ENCODE measurements around a stretch of chr20.

GRCh38 chr20:48985016-48985580 lies 61.0 kb upstream of the CSE1L start:
- PRO-cap, result no peak
CAGE:
- cytosol, long polyA plus RNA, result no peak
- long polyA plus RNA, result no peak
- nucleus, long polyA plus RNA, result no peak

- PRO-cap, result no peak
CAGE:
- cytosol, long polyA plus RNA, result no peak
- long polyA plus RNA, result no peak
- nucleus, long polyA plus RNA, result no peak
Observed at GRCh38 chr20:49275948-49276934, 1.6 kb downstream of the ZNFX1 start.

DNA sequence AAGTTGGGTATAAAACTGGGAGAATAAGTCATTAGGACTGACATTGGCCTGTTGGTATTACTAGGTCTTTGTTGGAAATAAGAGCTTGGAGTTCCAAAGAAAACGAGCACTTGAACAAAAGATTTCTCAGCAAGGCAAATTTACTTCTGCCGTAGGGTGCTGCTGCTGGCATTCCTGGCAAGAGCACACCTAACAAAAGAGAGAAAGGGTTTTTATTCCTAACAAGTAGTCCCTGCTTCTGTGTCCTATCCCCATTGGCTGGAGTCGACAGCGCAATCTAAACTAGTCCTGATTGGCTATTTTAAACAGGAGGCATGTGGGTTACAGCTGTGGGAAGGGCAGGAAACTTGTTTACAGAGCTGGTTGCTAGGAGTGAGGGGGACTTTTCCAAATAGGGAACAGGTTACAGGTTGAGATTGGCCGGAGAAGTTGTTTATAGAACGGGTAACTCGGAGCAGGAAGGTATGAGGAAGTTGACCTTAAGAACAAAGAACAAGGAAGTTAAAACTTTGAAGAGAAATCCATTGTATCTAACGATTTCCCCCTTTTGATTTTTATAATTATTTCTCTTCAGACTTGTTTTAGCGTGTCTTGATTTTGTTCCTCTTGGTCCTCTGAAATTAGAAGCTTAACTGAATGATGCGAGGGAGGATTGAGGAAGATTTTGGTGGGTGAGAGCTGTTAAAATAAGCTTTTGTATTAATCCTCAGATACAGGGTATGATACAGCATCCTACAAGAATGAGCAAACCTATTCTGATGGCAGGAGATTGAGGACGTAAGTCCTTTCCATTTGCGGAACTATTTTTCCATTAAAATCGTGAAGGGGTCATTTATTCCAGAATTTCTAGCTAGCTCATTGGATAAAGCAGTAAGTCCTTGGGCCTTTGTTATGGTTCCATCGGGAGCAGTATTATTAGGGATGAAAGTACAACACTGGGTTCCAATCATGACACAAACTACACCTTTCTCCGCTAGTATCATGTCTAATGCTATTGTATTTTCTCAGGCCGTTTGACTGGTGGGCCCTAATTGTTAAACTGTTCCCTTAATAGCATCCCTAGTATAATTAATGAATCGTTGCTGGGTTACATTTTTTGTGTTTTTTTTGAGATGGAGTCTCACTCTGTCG lies 3.5 kb upstream of the ZNFX1 start:
- PRO-cap, result bidirectional peak, plus-strand start at position 436 of the sequence, minus-strand start at position 198 of the sequence
CAGE:
- cytosol, long polyA plus RNA, result no peak
- long polyA plus RNA, result no peak
- nucleus, long polyA plus RNA, result start-site peak on the plus strand centred at position 357 of the sequence, 133 bp wide, 67 and 87 reads in 2 replicates

DNA sequence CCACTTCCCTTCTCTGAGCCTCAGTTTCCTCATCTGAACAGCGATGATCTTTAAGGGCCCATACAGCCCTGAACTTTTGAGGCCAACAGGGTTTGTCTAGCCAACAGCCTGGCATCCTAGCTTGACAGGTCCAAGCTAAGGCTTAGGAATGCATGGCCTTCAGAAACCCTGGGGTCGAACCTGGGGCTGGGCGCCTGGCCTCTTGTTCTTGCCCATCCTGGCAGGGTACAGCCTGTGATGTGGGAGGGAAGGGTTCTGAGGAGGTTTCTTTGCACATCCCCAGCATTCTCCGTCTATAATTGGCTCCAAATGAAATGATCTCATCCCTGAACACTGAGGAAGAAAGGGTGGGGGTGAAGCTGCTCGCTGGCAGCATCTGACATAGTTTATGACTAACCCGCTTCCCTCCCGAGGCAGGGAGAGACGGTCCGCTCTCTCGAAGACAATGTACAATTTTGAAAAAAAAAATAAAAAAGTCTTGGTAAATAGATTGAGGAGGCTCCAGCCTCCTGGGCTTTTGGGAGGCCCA lies 67.1 kb upstream of the ZNFX1 start:
- PRO-cap, result no peak
CAGE:
- cytosol, long polyA plus RNA, result no peak
- long polyA plus RNA, result no peak
- nucleus, long polyA plus RNA, result no peak

- PRO-cap, result no peak
CAGE:
- cytosol, long polyA plus RNA, result no peak
- long polyA plus RNA, result no peak
- nucleus, long polyA plus RNA, result no peak
Observed at GRCh38 chr20:49381492-49381954, 100.9 kb downstream of the KCNB1 start.

DNA sequence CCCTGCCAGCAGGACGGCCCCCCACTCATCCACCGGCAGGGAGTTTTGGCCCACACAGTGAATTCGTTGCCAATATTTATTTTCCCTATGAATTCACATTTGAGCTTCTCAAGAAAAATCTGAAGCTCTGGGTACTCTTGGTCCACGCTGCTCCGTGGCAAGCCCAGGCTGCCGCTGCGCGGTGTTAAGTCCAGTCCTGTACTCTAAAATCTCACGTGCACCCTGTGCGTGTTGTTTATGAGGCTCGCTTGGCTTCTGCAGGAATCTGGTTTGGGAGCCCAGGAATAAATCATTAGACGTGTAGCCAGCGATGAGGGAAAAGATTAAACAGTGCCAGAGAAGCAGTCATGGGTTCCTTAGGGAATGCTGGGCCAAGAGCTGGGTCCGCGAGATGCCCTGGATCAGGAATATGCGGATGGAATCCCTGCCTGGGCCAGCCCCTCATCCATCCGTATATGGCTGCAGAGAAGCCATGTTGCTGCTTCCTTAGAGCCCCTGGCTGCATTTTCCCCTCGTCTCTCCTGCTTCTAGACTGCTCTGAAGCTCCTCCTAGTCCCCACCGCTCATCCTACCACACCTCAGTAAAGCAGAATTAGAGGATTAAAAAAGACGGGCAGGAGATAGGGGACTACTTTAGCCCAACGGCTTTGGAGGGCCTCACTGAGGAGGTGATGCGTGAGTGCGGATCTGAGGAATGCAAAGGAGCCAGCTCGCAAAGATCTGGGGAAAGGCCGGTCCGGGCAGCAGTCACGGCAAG lies 87.2 kb downstream of the KCNB1 start:
- PRO-cap, result no peak
CAGE:
- cytosol, long polyA plus RNA, result no peak
- long polyA plus RNA, result no peak
- nucleus, long polyA plus RNA, result no peak

DNA sequence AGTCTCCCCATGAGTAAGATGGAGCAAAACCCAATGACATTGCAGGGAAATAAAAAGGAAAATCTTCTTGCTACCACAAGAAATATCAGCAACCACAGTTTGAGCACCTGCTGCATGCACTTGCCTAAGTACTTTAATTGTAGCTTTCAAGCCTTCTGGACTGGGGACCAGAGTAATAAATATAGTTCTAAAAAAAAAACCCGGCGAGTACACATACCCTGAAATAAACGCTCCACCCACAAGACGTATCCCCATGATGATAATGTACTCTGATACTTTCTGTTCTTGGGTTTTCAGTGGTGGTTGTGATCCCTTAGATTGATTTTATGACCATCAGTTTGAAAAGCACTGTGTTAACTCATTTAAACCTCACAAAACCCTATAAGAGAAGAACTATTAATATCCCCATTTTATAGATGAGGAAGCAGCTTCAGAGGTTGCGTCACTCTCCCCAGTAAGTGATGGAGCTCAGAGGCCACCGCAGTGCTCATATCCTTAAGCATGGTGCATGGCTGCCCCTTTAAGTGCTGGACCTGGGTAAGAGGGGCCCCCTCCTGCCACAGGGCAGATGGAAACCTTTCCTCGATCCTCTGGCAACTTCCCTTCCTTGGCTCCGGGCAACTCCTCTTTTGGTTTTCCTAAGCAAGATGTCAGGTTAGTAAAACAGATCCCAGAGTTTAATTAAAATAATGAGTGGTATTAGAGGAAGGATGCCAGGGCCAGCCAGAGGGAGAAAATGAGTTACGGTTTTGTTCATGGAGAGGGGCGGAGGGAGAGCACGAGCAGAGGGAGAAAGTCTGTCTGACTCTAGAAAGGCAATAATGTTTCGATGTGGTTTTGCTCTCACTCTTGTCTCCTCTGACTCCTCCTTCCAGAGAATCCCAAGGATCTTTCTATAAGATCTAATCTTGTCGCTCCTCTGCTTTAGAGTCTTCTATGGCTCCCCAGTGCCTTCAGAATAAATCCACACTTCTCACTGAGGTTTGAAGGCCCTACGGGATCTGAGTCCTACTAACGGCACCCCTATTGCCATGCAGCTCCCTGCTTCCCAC lies 67.2 kb downstream of the KCNB1 start:
- PRO-cap, result no peak
CAGE:
- cytosol, long polyA plus RNA, result no peak
- long polyA plus RNA, result no peak
- nucleus, long polyA plus RNA, result no peak

- PRO-cap, result no peak
CAGE:
- cytosol, long polyA plus RNA, result no peak
- long polyA plus RNA, result no peak
- nucleus, long polyA plus RNA, result no peak
Observed at GRCh38 chr20:49420260-49420769, 62.2 kb downstream of the KCNB1 start.

- PRO-cap, result no peak
CAGE:
- cytosol, long polyA plus RNA, result no peak
- long polyA plus RNA, result no peak
- nucleus, long polyA plus RNA, result no peak
Observed at GRCh38 chr20:49452195-49452642, 30.2 kb downstream of the KCNB1 start.

DNA sequence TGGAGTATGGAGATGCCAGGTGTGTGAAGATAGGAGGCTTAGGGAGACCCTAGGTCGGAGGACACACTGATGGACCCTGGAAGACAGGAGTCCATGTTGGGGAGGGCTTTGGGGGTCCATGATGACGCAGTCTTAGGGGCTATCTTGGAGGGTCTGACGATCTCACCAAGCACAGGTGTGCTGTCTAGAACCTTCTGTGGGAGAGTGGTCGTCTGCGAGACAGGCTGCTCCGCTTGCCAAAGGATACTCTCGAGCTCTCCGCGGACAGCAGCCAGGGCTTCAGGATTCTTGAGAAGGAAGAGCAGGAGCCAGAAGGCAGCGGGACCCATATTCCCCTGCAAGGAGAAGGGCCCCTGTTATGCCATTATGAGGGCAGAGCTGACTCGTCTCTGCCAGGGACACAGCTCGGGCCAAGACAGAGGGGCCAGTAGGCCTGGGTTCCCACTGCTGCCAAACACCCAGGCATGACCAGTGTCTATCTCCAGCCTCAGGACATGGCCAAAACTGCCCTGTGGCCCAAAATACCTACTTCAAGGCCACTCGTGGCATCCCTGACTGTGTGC lies 31.7 kb upstream of the KCNB1 start:
- PRO-cap, result no peak
CAGE:
- cytosol, long polyA plus RNA, result no peak
- long polyA plus RNA, result no peak
- nucleus, long polyA plus RNA, result no peak

DNA sequence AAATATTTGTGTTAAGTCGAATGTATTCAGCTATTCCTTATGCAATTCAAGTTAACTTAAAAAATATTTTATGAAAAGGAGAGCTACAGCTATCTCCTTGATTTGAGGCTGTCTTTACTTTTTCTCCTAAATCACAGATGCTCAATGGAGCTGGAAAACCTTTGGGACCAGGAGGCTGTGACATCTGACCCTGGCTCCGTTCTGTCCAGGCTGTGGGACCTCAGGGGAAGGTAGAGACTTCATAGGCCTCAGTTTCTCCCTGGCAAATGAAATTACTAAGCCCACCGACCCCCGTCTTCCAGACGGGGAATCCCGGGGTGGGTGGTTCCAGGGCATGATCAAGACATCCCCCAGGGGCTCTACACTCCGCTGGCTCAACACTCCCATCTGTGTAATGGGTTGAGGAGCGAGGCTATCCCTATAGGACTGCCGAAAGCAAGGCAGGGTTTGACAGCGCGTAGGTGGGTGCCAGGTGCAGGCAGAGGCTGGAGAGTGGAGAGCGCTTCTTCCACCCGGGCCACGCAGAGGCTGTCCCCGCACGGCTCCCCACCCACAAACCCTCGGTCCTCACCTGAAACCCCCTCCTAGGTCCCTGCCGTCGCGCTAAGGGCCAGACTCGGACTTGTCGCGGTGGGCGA lies 661 bp downstream of the PTGIS start:
- PRO-cap, result no peak
CAGE:
- cytosol, long polyA plus RNA, result no peak
- long polyA plus RNA, result no peak
- nucleus, long polyA plus RNA, result no peak

- PRO-cap, result no peak
CAGE:
- cytosol, long polyA plus RNA, result no peak
- long polyA plus RNA, result no peak
- nucleus, long polyA plus RNA, result no peak
Observed at GRCh38 chr20:49712506-49712851, 1.2 kb downstream of the B4GALT5 start.

GRCh38 chr20:49765026-49765548 lies 47.5 kb upstream of the SLC9A8 start:
- PRO-cap, result no peak
CAGE:
- cytosol, long polyA plus RNA, result no peak
- long polyA plus RNA, result no peak
- nucleus, long polyA plus RNA, result no peak

- PRO-cap, result no peak
CAGE:
- cytosol, long polyA plus RNA, result no peak
- long polyA plus RNA, result no peak
- nucleus, long polyA plus RNA, result no peak
Observed at GRCh38 chr20:49893599-49894104, 21.7 kb downstream of the SPATA2 start.

GRCh38 chr20:49907514-49908073 lies 7.7 kb downstream of the SPATA2 start:
- PRO-cap, result no peak
CAGE:
- cytosol, long polyA plus RNA, result no peak
- long polyA plus RNA, result no peak
- nucleus, long polyA plus RNA, result no peak

DNA sequence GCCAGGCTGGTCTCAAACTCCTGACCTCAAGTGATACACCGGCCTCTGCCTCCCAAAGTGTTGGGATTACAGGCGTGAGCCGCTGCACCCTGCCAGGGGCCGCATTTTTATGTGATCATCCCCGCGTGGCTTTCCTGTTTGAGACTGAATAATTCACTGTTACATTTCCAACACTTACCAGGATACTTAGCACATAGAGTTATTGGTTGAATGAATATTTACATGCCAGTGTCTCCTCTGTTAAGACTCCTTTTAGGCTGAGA lies 7.8 kb upstream of the RNF114 start:
- PRO-cap, result no peak
CAGE:
- cytosol, long polyA plus RNA, result no peak
- long polyA plus RNA, result no peak
- nucleus, long polyA plus RNA, result no peak

DNA sequence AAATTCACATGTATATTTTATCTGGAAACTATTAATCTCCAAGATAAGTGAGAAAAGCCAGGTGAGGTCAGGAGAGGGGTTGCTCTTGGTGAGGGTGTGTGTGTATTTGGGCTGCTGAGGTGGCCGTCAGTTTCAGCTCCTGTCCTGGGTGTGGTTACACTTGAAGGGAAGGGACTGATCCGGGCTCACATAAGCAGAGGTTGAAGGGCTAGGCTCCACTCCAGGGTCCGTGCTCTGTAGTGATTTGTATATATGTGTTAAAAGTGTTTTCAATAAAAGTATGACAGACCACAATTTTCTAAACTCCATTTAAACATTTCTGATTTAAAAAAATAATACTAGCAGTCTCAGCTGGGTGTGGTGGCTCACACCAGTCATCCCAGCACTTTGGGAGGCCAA lies 13.5 kb upstream of the SNAI1 start:
- PRO-cap, result no peak
CAGE:
- cytosol, long polyA plus RNA, result no peak
- long polyA plus RNA, result no peak
- nucleus, long polyA plus RNA, result no peak

DNA sequence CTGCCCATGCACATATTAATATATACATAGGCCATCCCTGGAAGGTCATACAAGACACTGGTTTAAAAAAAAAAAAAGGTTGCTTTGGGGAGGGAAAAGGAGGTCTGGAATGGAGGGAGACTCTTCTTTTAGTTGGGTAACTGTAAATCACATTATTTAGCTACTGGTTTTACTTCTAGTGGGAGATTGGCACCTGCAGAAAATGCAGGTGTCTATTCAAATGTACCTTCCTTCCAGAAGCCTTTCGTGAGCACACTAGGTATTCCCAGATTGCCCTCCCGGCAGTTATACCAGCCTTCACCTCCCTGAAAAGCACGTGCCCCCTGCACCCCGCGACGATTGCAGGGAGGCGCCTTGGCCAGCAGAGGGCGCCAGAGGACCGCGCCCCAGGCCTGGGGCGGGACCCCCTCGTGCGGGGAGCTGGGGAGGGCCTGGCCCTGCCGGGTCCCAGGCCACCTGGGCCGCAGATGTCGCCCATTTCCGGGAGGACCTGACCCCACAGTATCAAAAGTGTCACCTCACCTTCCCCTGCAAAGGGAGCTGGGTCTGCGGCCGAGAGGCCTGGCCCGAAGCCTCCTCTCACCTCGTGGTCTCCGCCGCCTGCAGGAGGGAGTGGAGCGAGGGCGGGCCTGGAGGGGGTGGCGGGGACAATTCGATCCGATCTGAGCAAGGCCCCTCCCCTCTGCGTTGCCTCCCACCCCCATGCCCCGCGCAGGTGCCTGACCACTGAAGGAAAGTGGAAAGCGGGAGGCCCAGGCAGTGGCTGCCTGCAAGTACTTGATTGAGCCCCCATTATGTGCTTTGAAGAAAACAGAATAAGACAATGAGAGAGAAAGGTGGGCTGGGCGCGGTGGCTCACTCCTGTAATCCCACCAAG lies 3.7 kb upstream of the SNAI1 start:
- PRO-cap, result no peak
CAGE:
- cytosol, long polyA plus RNA, result no peak
- long polyA plus RNA, result no peak
- nucleus, long polyA plus RNA, result no peak

- PRO-cap, result no peak
CAGE:
- cytosol, long polyA plus RNA, result no peak
- long polyA plus RNA, result no peak
- nucleus, long polyA plus RNA, result no peak
Observed at GRCh38 chr20:50003065-50003612, 20.4 kb downstream of the SNAI1 start.

- PRO-cap, result no peak
CAGE:
- cytosol, long polyA plus RNA, result no peak
- long polyA plus RNA, result no peak
- nucleus, long polyA plus RNA, result no peak
Observed at GRCh38 chr20:50033675-50034253, 51.0 kb downstream of the SNAI1 start.